ENCODE measurements around the genes CTAGE1 and RIOK3.

GRCh38 chr18:21867567-21868666, 127.3 kb downstream of the MIB1 start:
- PRO-cap: no peak

GRCh38 chr18:22084037-22085223, 85.0 kb upstream of the GATA6 start:
- PRO-cap: no peak

DNA sequence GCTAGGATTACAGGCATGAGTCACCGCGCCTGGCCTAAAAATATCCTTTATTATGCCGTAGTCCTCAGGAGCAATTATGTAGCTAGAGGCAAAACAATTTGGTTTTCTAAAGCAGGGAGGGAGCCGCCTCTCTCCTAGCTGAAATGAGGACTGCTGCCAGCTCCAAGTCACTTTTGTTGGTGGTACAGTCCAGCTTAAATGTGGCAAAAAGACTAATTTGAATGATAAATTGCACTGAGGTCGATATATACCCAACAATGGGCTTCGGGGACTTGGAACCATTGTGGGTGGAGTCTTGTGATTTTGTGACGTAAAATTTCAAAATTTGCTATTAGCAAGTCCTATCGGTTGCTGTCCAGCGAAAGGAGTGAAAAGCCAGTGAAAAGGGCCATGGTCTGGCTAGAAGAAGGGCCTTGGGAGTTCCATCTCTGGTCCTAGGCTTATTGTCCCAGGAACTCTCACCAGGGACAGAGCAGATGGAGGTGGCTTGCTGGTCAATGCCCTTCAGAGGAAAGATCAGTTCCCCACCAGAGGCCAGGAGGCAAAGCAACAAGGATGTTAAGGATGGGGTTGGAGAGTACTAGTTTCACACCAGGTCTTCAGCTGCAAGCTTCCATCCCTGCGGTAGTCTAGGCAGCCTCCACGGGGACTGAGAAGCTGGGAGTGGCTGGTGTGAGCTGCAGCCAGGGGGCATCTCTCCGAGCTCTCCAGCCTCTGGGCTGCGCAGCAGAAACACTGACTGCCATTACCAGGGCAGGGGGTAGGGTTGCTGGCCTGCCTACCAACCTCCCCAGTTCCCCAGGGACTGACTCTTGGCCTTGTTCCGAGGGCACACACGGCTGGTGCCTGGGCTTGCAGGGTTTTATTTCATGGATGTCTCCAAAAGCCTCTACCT, 15.6 kb downstream of the GATA6 start:
- PRO-cap: no peak

- PRO-cap: no peak
Observed at GRCh38 chr18:22276307-22276873, 107.0 kb downstream of the GATA6 start.

DNA sequence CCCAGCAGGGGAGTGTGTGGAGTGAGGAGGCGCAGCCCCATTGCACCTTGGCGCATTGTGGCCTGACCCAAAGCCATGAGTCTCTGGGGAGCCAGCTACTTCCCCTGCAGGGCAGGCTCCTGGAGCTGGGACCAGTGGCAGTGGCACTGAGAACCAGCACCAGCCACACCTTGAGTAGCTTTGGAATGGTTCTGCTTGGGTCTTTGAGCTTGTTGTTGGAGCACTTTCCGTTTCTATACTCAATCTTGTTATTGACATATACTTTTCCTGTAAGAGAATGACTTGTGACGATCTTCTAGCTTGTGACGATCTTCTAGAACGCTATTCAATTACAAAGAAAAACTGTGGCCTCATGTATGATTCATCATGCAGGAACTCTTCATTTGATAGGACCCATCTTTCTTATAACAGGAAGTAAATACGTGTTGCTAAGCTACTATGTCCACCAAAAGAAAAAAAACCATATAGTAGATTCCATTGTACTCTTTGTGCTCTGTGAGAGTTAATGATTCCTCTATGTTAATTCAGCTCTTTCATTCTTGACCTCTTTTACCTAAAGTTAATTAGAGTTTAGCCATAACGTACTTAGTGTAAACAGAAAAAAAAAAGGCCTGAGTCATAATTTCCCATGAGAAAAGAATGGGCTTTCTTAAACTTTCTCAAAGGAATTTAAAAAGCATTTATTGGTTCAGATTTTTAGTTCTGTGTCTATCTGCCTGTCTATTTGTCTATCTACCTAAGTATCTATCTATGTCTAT, 113.1 kb downstream of the GATA6 start:
- PRO-cap: no peak

- PRO-cap: no peak
Observed at GRCh38 chr18:22345199-22346178, 72.2 kb downstream of the CTAGE1 start.

DNA sequence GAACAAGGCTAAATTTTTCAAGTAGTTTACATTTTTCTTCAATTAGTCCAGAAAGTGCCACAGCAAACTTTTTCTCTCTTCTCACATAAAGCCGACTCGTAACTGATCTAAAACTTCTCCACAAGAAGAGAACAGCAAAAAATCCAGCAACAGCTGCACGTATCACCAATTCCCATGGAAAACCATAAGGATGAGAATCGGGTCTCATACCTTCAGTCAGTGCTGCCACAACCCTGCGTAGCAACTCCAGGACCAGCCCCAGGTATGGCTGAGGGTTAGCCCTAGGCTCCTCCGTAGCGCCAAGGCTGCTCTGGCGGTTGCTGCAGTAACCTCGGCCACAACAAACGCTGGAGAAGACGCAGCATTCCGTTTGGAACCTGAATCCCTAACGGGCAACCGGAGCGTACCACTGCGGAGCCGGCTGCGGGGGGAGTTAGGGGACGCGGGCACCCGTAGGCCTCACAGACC, at the start of gene CTAGE1:
TSS of gene CTAGE1 (minus strand) at position 312 of the 468 bp plus-strand sequence.
- PRO-cap: no peak

GRCh38 chr18:22470483-22471407, 53.0 kb upstream of the CTAGE1 start:
- PRO-cap: no peak

GRCh38 chr18:22493938-22494391, 76.2 kb upstream of the CTAGE1 start:
- PRO-cap: no peak

DNA sequence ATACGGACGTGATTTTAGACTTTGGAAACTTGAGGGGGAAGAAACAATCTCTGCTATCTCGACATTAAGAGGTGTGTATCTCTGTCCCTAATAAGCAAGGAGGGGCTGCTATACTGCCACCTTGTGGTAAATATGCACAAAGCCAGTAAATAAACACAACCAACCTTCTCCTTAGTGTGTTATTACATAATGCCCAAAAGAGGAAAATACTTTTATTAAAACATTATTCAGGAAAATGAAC, 228.8 kb upstream of the RBBP8 start:
- PRO-cap: no peak

DNA sequence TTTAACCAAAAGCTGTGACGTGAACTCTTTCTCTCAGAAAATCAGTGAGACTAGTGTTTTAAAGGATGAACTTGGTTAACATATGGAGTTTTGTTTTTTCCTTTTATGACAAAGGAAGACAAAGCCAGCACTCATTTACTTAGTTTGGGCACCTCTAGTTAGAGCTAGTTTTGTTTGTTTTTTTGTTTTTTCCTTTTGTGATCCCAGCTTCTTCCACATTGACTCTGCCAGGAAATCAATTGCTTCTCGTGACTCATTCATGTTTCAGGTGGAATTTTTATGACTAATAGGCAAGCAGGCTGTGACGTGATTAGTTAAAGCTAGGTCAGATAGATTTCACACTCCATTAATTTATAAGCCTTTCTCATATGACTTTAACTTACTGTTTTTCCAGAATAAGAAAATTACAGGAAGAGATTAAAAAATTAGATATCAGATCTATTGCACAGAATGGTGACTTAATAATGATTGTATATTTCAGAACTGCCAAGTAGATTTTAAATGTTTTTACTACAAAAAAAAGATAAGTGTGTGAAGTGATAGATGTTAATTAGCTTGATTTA, 45.3 kb downstream of the RBBP8 start:
- PRO-cap: no peak

DNA sequence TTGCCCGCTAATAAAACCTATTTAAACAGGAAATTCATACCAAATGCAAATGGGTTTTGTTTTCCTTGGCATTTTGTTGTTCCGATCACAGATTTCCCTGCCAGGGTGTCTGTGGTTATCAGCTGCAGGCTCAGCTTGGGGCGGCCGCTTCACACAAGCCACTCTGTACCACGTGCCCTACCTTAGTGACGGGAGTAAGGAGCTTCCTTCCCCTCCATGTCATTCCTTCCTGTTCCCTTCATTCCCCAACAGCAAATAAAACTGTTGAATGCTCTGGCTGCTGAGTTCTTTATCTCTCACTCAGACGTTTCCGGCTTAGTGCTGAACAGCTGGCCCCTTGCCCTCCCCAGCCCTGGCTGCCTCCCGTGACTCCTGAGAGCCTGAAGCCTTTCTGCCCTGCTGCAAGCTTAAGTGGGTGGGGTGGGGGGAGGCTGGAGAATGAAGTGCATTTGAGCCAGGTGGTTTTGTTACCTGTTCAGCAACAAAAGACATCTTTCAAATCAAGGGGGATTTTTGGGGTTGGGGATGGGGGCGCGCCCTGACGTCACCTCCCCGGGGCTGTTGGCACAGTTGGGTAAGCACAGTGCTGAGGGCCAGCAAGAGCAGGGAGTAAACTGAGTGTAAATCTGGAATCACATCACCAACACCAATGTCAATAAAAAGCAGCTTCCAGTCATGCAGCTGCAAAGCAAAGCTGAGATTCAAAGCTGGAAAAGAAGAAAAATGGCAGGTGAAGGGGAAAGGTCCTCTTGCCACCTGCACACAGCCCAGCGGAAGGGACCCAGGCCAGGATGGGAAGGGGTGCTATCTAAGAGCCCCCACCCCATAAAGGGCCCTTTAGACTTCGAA, 125.1 kb downstream of the CABLES1 start:
- PRO-cap: no peak

- PRO-cap: no peak
Observed at GRCh38 chr18:23452657-23452958, 479 bp upstream of the RIOK3 start.

- PRO-cap: bidirectional peak, plus-strand start at chr18:23453287, minus-strand start at chr18:23453184
Observed at GRCh38 chr18:23452959-23453683, at the start of gene RIOK3. Gene RIOK3, plus strand, starts transcription at chr18:23453287.

DNA sequence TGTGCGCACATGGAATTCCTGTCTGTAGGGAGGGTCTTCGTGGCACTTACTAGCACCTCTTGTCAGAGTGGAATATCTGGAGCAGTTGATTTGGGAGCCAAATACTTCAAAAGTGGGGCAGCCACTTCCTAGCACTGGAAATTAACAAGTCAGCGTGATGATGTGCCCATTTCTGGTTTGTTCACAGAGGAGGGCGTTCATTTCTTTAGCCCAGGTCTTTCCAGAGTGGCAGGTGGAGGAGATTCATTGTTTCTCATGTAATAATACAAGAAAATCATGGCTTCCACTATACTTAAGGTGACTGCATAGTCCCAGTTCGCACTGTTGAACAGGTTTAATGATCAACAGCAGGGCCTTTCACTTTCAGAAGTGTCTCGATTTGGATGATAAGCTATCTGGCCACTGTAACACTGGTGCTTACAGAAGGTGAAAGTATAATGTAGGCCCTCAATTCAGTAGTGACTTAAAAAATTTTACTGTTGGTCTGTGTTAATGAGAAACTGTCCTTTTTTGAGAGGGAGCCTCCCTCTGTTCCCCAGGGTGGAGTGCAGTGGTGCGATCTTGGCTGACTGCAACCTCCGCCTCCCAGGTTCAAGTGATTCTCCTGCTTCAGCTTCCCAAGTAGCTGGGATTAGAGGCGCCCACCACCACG, 1.4 kb downstream of the RMC1 start:
- PRO-cap: no peak

GRCh38 chr18:23570982-23571245, 15.4 kb downstream of the NPC1 start:
- PRO-cap: no peak

DNA sequence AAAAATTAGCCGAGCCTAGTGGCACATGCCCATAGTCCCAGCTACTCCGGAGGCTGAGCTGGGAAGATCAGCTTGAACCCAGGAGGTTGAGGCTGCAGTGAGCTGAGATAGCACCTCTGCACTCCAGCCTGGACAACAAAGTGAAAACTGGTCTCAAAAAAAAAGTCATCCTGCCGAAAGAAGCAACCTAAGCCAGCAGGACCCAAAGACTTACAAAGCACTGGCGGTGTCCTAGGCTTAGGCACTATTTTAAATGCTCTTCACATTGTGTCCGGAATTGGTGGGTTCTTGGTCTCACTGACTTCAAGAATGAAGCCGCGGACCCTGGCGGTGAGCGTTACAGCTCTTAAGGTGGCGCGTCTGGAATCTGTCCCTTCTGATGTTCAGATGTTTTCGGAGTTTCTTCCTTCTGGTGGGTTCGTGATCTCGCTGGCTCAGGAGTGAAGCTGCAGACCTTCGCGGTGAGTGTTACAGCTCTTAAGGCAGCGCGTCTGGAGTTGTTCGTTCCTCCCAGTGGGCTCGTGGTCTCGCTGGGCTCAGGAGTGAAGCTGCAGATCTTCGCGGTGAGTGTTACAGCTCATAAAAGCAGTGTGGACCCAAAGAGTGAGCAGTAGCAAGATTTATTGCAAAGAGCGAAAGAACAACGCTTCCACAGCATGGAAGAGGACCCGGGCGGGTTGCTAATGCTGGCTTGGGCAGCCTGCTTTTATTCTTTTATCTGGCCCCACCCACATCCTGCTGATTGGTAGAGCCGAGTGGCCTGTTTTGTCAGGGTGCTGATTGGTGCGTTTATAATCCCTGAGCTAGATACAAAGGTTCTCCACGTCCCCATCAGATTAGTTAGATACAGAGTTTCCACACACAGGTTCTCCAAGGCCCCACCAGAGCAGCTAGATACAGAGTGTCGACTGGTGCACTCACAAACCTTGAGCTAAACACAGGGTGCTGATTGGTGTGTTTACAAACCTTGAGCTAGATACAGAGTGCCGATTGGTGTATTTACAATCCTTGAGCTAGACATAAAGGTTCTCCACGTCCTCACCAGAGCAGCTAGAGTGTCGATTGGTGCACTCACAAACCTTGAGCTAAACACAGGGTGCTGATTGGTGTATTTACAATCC, 9.7 kb downstream of the NPC1 start:
- PRO-cap: no peak

- PRO-cap: no peak
Observed at GRCh38 chr18:23585906-23586195, 455 bp downstream of the NPC1 start.

GRCh38 chr18:23861600-23862386, 152.8 kb upstream of the TTC39C start:
- PRO-cap: no peak

DNA sequence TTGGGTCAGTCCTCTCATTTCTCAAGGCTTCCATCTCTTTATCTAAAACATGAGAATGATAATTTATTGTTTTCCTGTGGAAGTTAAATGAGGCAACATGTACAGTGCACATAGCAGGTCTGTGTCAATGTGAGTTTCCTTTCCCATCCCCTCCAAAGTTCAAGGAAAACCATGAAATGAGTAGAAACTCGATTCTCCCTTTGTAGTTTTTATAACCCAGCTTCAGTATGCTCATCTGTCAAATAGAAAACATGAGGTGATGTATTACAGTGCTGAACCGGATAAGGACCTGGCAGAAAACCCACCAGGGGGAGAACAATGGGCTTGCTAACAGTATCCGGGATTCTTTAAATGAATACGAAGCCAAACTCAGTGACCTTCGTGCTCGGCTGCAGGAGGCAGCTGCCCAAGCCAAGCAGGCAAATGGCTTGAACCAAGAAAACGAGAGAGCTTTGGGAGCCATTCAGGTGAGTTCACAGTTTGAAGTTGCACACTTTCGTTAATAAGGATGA, 113.6 kb upstream of the TTC39C start:
- PRO-cap: no peak